HTR-8/SVneo (cell line): ENCODE measurements around a stretch of chrX.

GRCh38 chrX:53684718-53685187 is 1.8 kb downstream of the HUWE1 start:
- RRBS: no CpG with 5 or more reads among the region's 5 CpGs

DNA sequence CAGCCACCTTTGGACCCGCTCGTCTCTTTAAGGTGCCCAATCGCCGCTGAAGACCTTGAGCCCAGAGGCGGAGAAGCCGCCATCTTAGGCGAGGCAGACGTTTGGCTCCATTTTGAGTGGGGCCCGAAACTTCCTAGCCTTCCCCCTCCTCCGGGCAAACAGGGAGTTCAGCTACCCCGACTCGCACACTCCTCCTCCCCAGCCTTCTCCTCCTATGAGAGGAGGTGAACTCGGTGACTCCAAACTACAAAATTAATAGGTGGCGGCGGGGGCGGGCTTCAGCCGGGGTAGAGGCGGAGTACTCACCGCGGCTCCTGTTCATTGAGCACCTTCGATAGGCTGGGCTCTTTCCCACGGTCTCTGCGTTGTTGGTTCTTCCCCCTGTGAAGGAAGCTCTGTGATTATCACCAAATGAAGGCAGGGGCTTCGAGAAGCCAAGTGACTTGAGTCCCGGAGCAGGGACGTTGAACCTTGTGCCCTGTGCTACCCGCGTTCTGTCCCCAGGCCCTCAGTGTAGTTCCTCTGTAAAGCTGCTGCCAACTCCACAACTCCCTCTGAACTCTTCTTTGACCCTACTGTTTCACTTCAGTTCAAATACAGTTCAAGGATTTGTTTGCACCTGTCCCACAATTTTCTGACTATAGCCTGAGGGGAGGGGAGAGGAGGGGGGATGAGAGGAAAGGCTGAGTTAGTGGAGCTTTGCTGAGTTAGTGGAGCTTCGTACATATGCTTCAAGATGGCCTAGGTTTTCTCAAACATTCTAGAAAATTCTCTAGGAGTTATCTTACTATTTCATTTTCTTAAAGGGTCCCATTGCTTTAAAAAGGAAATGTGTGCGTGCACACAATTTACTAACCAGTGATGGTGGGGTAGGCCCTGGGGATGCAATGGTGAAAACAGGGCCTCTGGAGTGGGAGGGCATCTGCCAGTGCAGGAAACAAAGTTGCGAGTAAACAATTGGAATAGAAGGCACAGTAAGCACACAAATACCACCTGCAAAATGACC is 599 bp upstream of the PHF8 start:
- RRBS: 0% methylated on average over 4 of the region's 31 CpGs

DNA sequence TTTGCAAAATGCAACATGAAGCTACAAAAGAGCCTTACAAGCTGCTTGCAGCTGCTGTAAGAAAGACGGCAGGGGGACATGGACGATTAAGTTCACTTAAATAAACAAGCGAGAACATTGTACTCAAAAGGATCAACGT is 1.2 kb upstream of the PHF8 start:
- RRBS: no CpG with 5 or more reads among the region's 4 CpGs

- RRBS: no CpG with 5 or more reads among the region's 7 CpGs
Measured at GRCh38 chrX:54183619-54183992, 552 bp upstream of the FAM120C start.

DNA sequence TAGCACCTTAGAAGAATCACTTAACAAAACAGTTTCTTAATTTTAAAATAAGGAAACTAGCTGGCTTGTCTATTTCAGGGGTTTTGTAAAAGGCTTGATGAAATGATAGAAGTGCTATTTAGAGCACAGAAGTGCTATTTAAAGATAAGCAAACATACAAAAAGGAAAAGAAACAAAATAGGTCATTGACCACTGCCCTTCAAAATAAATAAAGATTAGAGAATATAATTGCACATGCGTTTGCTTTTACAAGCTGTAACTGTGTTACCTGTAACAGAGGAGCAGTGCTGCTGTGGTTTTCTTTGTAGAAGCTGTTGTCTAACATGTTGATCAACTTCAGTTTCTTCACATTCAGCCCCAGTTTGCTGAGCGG is 111.2 kb upstream of the FAM120C start:
- RRBS: no CpG with 5 or more reads among the region's 2 CpGs

GRCh38 chrX:54358352-54359386 is 81.5 kb upstream of the TSR2 start:
- RRBS: 47% methylated on average over 4 of the region's 59 CpGs

- RRBS: no CpG with 5 or more reads among the region's 18 CpGs
Measured at GRCh38 chrX:54440552-54441199, 472 bp downstream of the TSR2 start.

DNA sequence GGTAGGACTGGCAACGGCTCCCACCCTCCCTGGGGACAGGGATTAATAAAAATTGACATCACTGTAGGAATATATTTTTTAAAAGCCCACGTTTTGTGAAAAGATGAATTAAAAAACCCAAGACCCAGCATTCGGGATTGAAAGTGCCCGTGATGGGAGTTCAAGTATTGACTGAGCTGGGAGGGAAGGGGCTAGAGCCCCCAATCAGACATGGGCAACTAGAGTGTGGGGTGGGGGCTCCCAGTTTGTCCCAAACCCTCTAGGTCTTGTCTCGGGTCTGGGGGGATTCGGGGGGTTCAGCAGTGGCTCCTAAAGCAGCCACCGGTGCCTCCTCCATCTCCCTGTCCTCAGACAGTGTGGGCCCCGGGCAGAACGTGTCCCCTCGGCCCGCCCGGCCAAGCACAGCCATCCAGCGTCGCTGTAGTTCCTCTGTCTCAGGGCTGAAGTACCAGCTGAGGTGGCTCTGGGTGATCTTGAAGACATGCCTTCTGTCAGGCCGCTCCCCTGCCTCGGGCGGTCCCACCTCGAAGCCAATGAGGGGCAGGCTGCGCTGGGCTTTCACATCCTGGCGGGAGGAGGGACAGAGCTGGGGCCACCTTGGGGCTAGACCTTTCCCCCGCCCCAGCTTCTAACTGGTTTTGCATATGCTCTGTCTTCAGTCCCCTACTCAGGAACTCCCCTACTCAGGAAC is 5.8 kb downstream of the TSR2 start:
- RRBS: no CpG with 5 or more reads among the region's 21 CpGs

DNA sequence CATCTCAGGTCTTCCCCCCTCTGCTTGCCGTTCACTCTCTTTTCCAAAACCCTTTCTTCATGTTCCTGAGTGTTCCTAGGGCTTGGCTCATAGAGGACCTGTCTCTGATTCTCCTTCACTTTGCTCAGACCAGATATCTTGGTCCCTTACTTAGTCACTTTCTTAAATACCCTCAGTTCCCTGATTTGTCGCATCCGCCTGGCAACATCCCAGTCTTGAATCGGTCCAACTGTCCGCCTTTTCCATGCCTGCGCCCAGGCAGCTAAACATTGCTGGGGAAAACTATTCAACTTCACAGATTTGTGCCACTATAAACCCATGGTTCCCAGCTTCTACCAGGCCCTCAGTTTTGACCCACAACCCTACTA is 371 bp upstream of the FGD1 start:
- RRBS: no CpG with 5 or more reads among the region's 6 CpGs

- RRBS: no CpG with 5 or more reads among the region's 16 CpGs
Measured at GRCh38 chrX:54809007-54809481, 1.5 kb downstream of the MAGED2 start.

GRCh38 chrX:55008798-55009795 is 8.9 kb downstream of the APEX2 start:
- RRBS: no CpG with 5 or more reads among the region's 8 CpGs

DNA sequence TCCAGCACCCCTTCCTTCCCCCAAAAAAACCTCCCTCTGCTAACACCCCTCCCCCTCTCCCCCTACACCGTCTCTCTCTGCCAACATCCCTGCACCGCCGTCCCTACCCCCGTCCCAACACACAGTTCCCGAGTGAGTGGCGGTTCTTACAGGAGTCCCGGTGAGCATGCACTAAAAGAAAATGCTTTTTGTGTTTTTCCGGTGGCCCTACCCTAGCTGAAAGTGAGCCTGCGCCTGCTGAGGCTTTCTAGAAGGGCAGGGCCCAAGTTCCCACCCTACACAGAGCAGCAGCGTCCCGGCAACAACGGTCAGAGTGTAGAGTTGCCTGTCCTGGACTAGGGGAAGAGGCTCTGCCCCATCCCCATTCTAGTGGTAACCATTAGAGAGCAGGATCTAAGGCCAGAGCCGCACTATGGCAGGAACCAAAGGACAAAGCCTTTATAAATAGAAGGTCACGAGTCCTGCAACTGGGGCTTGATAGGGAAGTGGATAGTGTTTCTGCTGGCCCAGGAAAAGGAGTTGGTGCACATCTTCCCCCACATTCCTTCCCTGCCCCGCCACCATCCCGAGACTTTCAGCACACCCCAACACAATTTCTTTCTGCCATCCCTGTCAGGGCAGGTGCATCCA is 78.0 kb upstream of the PAGE3 start:
- RRBS: 16% methylated on average over 4 of the region's 16 CpGs

DNA sequence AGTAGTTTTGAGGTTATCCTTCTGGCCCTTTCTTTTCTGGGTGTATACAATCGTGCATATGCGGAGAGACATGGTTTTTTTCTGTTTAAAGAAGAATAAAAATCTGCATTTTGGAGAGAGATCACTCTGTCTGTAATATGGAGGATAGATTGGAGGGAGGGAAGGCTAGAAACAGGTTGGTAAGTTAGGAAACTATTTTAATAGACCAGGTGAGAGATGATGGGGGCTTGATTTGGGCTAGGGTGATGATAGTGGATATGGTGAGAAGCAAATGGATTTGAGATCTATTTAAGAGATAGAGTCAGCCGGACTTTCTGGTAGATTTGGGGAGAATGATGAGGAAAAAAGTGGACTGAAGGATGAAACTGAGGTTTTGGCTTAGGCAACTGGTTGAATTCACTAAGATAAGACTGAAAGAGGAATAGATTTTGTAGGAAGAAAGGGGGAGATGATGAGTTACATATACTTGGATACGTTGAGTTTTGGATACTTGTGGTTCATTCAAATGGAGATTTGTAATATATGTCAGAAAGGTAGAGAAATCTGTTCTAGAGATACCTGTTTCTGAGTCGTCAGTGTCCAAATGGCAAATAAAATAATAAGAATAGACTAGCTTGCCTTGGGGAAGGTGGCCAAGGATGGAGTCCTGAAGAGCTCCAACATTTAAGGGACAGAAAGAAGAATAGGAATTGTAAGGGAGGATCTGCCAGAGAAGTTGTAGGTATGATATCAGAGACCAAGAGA is 8.9 kb downstream of the RRAGB start:
- RRBS: no CpG with 5 or more reads among the region's 5 CpGs

DNA sequence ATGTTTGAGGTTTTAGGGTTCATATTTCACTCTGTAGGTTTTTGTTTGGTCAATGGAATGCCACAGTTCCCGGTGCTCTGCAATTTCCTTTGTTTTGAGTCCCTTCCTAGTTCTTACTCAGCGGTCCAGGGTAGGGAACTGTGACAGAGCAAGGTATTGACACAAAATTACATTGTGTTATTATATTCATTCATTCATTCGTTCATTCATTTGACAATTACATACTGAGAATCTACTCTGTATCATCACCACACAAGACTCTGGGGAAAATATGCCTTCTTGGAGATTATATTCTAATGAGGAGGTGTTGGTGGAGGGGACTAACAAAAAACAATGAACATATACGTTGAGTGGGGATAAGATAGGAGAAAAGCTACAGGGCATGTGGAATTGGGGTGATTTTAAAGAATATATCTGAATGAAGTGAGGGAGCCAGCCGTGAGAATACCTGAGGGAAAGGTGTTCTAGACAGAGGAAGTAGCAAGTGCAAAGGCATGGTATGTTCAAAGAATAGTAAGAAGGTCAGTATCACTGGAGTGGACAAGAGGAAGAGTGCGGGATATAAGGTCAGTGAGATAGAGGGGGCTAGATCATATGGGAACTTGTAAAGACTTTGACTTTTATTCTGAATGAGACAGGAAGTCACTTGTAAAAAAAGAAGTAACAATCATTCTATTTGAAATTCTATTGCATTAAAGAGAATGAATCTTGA is 192.6 kb downstream of the RRAGB start:
- RRBS: no CpG with 5 or more reads among the region's 6 CpGs

DNA sequence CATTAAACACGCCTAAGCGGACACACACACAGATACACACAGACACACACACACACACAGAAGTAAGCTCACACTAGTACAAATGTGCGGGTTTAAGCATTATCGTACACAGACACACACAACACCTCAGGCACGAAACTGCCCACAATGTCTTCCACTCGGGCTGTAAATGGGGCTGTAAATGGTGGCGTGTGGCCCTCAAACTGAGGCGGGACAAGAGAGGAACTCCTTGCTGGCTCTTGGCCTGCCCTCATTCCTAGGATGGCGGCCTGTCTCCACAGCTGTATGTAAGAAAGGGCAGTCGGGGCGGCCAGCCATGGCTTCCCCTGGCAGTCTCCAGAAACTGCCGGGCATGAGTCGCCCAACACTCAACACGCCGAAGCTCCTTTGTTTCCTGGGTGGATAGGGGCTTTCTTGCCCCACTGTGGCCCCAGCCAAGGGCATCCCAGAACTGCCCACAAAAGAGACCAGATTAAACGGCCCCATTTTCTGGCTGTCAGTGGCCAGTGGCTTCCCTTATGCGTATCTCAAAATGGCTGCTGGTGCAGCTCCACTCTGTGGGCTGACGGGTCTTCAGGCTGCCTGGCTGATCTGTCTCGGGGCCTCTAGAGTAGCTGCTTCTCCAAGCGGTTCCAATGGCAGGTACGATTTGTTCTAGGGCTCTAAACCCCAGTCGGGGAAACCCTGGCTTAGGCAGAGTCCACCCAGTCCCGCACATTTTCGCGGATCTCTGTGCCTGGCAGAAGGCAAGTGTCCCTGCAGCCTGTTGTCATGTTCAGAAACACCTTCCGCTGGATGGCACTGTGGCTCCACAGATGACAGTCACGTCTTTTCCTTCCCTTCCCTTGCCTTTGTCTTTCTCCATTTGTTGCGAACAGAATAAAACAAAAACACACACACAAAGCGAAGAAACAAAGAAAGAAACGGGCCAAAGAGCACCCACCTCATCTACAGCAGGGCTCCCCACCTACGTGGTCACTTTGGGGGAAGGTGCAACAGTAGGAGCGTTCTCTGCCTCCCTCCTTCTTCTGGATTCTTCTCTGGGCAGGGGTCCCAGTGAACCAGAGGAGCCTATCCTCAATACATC is 54.2 kb downstream of the NBDY start:
- RRBS: no CpG with 5 or more reads among the region's 32 CpGs

GRCh38 chrX:57089409-57090168 is 31.8 kb downstream of the SPIN2B start:
- RRBS: no CpG with 5 or more reads among the region's 4 CpGs

DNA sequence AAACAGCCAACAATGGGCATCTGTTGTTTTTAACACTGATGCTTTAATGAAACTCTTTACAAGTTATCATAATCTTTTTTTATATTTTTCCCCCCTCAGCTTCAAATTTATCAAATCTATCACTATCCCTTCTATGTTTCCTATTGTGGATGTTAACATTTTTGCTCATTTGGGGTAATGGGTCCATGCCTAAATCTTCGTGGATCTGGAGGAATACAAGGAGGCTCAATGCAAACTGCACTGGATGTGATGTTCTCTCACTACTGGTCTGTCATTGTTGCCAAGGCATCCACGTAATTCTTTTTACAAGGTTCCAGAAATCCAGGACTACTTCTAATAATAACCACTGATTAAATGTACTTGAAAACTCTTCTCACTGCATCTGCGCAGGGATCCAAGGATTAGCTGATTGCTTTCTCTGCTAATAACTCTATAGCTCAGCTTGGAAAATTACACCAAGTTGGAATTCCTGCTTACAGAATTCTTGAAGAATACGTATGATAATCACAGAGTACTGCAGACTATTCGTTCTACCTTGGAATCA is 472.3 kb downstream of the SPIN4 start:
- RRBS: no CpG with 5 or more reads among the region's 5 CpGs

GRCh38 chrX:63311914-63312362 is 39.2 kb downstream of the SPIN4 start:
- RRBS: no CpG with 5 or more reads among the region's 6 CpGs

DNA sequence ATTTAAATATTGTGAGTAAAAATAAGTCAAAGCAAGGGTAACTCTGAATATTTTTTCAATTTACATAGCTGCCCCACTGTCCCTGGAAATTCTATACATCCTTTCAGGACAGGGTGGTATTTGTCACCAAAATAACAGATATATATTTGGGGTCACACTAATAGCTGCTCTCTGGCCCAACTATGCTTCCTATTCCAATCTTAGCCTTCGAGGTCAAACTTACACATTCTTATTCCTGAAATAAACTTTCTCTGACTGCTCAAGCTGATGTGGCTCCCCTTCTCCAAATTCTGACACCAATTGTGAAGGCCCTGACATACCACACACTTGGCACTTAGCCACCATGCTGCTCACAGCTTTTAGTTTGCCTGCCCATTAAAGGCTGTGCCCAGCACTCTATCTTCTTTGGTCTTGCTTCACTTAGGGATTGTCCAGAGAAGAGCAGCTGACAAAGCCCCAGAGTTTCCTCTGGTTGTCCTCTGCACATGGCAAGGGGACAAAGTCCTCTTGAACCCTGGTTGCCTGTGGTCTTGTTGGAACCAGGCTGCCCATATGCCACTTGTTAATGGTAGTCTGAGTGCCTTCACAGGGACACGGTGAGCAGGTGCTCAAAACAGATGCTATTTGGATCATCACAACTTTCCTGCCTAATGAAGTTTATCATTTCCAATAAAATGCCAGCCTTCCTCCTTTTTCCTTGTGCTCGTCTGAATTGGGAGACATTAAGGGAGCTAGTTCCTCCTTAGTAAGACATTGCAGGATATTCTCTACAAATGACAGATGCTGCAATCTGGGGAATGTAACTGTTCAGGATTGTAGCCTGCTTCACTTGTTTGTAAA is 126.1 kb downstream of the ARHGEF9 start:
- RRBS: no CpG with 5 or more reads among the region's 3 CpGs

GRCh38 chrX:63755257-63755720 is 29.7 kb downstream of the ARHGEF9 start:
- RRBS: no CpG with 5 or more reads among the region's 12 CpGs